Heart (tissue), 3 donors: ENCODE measurements around the gene MPC1.

GRCh38 chr6:162477951-162478948, 249.3 kb downstream of the PRKN start:
- RAMPAGE, long total RNA, 2 experiments = no peak in any of the 2 experiments

DNA sequence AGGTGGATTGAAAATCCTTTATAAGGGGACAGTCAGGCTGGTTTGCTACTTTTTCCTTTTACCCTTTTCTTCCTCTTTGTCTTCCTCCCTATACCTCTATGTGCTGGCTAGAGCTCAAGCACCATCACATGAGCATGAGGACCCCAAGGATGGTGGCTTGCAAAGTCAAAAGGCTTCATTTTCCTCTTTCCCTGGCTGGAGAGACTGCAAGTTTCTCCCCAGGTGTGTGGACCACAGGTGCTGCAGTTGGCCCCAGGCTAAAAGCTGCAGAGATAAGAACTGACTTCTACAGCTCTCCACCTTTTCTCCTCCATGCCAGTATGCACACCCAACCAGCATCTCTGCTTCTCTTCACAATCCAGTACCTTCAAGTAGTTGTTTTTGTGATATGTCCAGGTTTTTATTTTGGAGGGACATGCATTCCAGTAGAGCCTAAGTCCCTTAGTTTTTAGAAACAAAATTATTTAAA, 29.2 kb downstream of the PRKN start:
- RAMPAGE, long total RNA, 2 experiments = no peak in any of the 2 experiments

DNA sequence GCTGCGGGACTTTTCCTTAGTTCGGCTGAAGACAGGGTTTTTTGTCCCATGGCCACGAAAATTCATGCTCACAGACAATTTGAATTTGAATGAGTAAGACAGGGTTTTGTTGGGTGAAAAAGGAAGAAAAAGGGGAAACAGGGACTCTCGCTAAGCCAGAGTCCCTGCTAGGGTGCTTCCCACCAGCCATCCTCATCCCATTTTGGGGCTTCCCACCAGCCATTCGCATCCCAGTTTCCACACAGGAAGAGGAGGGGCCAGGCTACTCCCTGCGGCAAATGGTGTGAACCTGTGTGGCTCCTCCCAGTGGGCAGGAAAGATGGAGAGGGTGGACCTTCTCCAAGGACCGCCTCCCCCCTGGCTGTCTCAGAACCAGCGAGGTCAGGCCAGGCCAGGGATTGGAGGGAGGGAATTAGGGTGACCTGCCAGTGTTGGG, 326.8 kb downstream of the PACRG start:
- RAMPAGE, long total RNA, 2 experiments = no peak in any of the 2 experiments

- RAMPAGE, long total RNA, 2 experiments = no peak in any of the 2 experiments
Observed at GRCh38 chr6:163208794-163209140, 205.8 kb upstream of the QKI start.

- RAMPAGE, long total RNA, 2 experiments = no peak in any of the 2 experiments
Observed at GRCh38 chr6:163261083-163261380, 153.5 kb upstream of the QKI start.

- RAMPAGE, long total RNA, 2 experiments = no peak in any of the 2 experiments
Observed at GRCh38 chr6:163338749-163339587, 75.5 kb upstream of the QKI start.

- RAMPAGE, long total RNA, 2 experiments = no peak in any of the 2 experiments
Observed at GRCh38 chr6:163406395-163406676, 8.2 kb upstream of the QKI start.

DNA sequence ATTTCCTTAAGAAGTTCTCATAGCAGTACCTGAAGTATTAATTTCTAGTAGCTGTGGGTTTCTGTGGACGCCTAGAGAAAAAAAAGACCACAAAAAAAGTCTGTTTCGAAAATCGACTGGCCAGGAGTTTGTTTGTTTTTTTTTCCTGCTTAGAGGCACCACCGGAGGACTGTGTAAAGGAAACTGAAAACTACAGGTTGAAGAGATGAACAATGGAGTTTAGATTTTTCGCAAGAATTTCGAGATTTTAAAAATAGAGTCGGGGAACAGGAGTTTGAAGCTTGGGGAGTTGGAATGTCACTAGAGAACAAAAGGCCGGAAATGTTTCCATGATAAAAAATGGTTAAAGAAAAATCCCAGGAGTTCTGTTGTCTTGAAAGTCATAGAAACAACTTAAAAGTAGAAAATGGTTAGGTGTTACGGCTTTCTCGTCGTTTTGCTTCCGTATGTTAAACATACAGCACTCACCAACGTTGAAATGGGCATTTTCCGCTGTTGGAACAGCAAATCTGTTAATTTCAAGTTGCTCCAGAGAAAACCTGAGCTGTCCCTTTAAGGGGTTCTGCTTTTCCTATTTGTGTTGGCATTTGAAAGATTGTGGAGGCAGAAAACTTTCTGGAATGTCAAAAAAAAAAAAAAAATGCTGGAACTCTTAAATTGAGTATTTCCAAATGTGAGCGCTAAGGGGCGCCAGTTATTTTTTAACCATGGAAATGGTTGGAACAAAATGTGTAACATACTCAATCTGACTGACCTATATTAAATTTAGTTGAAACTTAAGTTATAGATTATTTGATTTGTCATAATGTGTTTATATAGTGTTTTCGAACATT, 2.0 kb downstream of the QKI start:
- RAMPAGE, long total RNA, 2 experiments = no peak in any of the 2 experiments

DNA sequence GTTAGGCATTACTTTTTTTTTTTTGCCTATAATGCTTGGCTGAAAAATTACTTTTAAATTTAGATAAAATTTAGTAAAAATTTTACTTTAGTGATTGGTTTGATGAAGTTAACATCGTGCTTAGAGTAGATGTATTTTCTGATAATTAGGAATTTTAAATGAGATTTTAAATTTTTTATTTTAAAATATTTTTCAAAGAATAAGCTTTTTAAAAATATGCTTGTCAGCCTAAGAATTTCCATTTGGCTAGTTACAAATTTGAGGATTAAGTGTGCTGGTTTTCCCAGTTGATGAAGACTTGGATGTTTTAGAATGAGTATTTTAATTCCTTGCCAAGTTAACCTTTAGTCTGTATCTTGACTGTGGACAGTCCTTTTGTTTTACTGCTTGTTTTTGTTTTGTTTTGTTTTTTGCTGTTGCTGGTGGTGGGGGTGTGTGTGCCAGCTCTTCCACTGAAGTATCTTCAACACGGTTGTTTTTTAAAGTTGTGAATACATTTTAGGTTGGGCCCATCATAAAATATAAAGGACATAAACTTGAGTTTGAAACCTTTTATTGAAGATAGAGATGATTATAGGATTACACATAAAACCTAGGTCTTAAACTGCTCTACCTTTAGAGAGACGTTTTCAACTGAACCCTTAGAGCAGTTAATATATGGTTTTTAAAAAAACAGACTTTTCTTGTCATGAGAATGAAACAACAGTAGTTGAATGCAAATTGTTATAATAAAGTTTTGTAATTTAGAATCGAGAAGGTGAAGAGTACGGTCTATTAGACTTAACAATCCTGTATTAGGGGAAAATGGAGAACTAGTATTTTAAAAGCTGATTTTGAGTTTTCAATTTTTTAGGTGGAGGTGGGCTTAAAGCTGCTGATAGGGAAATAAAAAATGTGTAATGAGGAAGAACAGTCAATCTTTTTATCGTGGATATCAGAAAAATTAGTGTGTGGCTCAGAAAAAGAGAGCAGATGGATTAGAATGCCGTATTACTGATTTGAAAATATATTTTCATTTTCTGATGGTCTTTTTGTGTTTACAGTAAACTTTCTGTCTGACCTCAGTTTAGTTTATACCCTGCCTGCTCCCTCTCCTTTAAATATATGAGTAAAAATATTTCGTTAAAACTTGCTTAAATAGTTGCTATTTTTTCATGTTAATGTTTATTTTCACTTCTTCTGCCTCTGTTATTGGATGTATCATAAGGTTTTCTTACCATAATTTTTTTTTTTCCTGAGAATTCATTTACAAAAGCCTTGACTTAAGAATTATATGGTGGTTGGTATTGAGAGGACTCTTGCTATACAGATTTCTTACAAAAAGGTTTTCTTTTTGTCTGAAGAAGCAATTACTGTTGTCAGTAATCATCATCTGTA, 4.1 kb downstream of the QKI start:
- RAMPAGE, long total RNA, 2 experiments = no peak in any of the 2 experiments

- RAMPAGE, long total RNA, 2 experiments = no peak in any of the 2 experiments
Observed at GRCh38 chr6:163460029-163460767, 45.7 kb downstream of the QKI start.

DNA sequence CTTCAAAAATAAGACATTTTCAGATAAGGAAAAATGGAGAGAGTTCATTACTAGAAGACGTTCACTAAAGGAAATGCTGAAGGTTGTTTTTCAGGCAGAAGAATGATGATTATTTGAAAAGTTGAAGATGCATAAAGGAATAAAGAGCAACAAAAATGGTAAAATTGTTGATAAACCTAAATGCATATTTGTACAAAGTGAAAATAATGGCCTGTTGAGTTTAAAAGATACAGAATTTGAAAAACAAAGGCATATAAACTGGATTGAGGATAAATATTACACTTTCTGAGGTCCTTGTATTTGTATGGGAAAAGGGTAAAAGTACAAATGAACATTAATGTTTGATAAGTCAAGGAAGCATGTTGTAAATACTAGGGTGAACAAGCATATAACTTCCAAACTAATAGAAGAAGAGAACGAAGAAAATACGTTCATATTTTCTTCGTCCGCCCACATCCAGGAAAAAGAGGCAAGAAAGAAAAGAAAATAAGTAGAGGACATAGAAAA, 56.8 kb downstream of the QKI start:
- RAMPAGE, long total RNA, 2 experiments = no peak in any of the 2 experiments

GRCh38 chr6:163474306-163474924, 59.9 kb downstream of the QKI start:
- RAMPAGE, long total RNA, 2 experiments = no peak in any of the 2 experiments

GRCh38 chr6:163526436-163526768, 111.9 kb downstream of the QKI start:
- RAMPAGE, long total RNA, 2 experiments = no peak in any of the 2 experiments

GRCh38 chr6:163539115-163539520, 124.6 kb downstream of the QKI start:
- RAMPAGE, long total RNA, 2 experiments = no peak in any of the 2 experiments

- RAMPAGE, long total RNA, 2 experiments = no peak in any of the 2 experiments
Observed at GRCh38 chr6:164039928-164040465, 625.5 kb downstream of the QKI start.

DNA sequence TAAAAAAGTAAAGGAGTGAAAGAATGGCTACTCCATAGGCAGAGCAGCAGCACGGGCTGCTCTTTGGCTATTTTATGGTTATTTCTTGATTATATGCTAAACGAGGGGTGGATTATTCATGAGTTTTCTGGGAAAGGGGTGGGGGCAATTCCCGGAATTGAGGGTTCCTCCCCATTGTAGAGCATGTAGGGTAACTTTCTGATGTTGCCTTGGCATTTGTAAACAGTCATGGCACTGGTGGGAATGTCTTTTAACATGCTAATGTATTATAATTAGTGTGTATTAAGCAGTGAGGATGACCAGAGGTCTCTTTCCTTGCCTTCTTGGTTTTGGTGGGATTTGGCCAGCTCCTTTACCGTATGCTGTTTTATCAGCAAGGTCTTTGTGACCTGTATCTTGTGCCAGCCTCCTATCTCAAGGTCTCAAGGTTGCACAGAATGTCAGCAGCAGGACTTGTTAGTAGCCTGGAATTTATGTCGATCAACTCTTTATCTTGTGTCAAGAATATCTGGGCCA, 931.4 kb downstream of the QKI start:
- RAMPAGE, long total RNA, 2 experiments = no peak in any of the 2 experiments

GRCh38 chr6:164415746-164416326, 893.6 kb downstream of the C6orf118 start:
- RAMPAGE, long total RNA, 2 experiments = no peak in any of the 2 experiments

GRCh38 chr6:164507924-164508388, 801.4 kb downstream of the C6orf118 start:
- RAMPAGE, long total RNA, 2 experiments = no peak in any of the 2 experiments

- RAMPAGE, long total RNA, 2 experiments = no peak in any of the 2 experiments
Observed at GRCh38 chr6:166340358-166341150, 1.8 kb downstream of the SFT2D1 start.

- RAMPAGE, long total RNA, 2 experiments = start-site peak on the minus strand in 2 of 2 experiments, at chr6:166382884-166382991 at its widest, 5,399 to 24,198 reads per replicate
Observed at GRCh38 chr6:166382538-166383049, at the start of gene MPC1. MPC1 (minus strand) TSS chr6:166382940.